ENCODE data around the genes THRAP3 and CDCA8.

GRCh38 chr1:36155013-36155736 is 785 bp upstream of the MAP7D1 start:
- PRO-cap = no peak
- RAMPAGE, long total RNA, 4 experiments = no peak in any of the 4 experiments

- PRO-cap = no peak
- RAMPAGE, long total RNA, 4 experiments = no peak in any of the 4 experiments
Observed at GRCh38 chr1:36172402-36173532, 16.8 kb downstream of the MAP7D1 start.

DNA sequence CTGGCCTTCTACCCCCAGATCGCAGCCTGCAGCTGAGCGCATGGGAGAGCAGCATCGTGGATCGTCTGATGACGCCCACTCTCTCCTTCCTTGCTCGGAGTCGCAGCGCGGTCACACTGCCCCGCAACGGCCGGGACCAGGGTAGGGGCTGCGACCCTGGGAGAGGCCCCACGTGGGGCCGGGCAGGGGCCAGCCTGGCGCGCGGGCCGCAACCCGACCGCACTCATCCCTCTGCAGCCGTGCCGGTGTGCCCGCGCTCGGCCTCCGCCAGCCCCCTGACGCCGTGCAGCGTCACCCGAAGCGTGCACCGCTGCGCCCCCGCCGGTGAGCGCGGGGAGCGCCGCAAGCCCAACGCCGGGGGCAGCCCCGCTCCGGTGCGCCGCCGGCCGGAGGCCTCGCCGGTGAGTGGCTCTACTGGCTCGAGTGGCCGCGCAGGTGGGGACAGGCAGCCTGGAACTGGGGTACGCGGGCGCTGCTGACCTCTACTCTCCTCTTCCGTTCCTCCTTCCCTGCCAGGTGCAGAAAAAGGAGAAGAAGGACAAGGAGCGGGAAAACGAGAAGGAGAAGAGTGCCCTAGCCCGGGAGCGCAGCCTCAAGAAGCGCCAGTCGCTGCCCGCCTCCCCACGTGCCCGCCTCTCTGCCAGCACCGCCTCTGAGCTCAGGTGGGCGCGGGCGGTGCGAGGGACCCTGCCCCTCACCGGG is 20.4 kb downstream of the MAP7D1 start:
- PRO-cap = no peak
- RAMPAGE, long total RNA, 4 experiments = no peak in any of the 4 experiments

- PRO-cap = no peak
- RAMPAGE, long total RNA, 4 experiments = no peak in any of the 4 experiments
Observed at GRCh38 chr1:36190100-36190392, 34.1 kb downstream of the MAP7D1 start.

- PRO-cap = unidirectional peak, plus-strand start at chr1:36224397; unidirectional peak, plus-strand start at chr1:36224486
- RAMPAGE, long total RNA, 4 experiments = start-site peak on the plus strand in 4 of 4 experiments, at chr1:36224425-36224478 at its widest, 384 to 1,039 reads per replicate
Observed at GRCh38 chr1:36224261-36225300, at the start of gene THRAP3. Gene THRAP3 (plus strand): TSS chr1:36224443.

DNA sequence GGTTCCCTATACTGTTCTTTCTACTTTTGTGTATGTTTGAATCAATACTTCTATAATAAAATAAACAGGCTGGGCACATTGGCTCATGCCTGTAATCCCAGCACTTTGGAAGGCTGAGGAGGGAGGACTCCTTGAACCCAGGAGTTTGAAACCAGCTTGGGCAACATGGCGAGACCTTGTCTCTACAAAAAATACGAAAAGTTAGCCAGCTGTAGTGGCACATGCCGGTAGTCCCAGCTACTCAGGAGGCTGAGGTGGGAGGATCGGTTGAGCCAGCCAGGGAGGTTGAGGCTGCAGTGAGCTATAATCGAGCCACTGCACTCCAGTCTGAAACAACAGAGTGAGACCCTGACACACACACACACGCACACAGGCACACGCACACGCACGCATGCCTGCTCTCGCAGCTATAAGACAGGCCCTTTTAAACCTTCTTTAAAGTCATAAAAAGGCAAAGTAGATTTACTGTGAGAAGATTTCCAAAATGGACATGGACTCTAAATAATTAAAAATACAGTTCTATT is 36.1 kb upstream of the SH3D21 start:
- PRO-cap = no peak
- RAMPAGE, long total RNA, 4 experiments = no peak in any of the 4 experiments

- PRO-cap = no peak
- RAMPAGE, long total RNA, 4 experiments = no peak in any of the 4 experiments
Observed at GRCh38 chr1:36369879-36370693, 15.6 kb downstream of the STK40 start.

- PRO-cap = no peak
- RAMPAGE, long total RNA, 4 experiments = no peak in any of the 4 experiments
Observed at GRCh38 chr1:36472908-36473253, 8.7 kb upstream of the MRPS15 start.

DNA sequence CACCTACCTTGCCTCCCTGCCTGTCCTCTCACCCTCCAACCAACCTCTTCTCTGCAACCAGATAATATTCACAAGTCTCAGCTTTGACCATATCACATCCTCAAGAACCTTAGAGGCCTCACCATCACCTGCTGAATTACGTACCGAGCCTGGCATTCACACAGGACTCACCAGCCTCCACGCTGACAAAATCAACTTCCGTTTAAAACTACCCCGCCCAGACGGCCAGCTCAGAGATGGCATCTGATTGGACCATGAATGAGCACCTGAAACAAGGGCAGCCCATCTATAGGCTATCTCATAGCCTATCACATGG is 50.7 kb upstream of the ZC3H12A start:
- PRO-cap = no peak
- RAMPAGE, long total RNA, 4 experiments = no peak in any of the 4 experiments

DNA sequence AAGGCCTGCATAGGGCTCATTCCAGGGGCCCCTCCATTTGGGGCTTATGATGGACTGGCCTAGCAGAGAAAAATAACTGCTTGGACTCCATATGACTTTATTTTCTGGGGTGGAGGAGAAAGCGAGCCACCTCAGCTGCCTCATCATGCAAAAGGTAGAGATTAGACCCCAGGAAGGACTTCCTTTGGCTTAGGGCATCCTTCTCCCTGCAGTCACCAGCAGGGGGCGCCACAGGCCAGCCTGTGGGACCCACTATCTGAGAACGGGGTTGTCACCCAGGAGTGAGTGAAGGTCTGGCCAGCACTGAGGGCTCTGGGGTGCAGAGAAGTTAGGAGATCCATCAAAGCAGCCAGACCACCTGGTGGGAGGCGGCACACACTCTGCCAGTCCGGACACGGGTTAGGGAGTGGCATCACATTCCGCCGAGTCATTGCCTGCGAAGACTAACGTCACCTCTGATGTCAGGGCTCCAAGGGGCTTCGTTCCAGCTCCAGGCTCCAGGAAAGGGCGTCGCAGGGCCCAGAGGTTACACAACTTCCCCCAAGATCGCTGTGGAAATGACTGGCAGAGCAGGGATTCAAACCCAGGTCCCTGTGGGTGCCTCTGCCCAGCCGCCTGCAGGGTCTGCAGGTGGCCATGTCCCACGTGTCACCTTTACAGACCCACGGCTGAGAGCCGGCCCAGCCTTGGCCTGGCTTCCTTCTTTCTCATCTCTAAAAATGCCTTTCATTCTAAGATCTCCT is 19.4 kb upstream of the ZC3H12A start:
- PRO-cap = no peak
- RAMPAGE, long total RNA, 4 experiments = no peak in any of the 4 experiments

- PRO-cap = no peak
- RAMPAGE, long total RNA, 4 experiments = no peak in any of the 4 experiments
Observed at GRCh38 chr1:37472028-37472991, 2.1 kb upstream of the ZC3H12A start.

DNA sequence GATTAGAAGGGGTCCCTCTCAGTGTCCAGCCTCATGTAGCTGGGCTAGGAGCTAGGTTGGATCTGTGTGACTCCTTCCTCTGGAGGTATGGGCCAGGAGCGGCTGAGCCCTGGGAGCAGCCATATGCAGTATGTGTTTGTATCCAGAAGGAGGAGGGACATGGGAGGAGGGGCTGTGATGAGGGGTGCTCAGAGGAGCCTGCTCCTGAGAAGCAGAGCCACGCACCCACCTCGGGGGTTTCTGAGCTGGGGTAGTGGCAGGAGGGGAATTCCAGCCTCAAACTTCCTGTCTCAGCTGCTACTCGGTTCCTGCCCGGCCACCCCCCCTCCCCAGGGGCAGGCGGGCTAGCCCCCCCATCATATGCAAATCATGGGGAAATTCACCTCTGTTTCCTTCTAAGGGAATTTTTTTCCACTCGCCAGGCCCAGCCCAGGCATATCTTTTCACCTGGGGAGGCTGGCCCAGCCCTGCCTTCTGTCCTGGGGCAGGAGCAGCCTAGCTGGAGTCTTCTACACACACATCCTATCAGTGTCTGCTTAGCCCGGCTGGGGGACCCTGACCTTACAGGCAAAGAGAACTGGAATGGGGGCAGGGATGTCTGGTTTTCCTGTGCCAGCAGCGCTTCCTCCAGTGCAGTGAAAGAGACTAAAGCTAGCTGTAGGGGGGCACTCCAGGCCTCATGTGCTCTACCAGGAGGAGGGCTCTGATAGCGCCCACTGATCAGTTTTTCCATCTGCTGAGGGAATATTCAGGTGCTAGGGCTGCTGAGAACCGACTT is 3.0 kb downstream of the ZC3H12A start:
- PRO-cap = no peak
- RAMPAGE, long total RNA, 4 experiments = no peak in any of the 4 experiments

- PRO-cap = no peak
- RAMPAGE, long total RNA, 4 experiments = no peak in any of the 4 experiments
Observed at GRCh38 chr1:37561246-37562549, 5.0 kb downstream of the DNALI1 start.

GRCh38 chr1:37692064-37693389 is at the start of gene CDCA8:
Gene CDCA8 (plus strand): TSS chr1:37692516.
- PRO-cap = no peak
- RAMPAGE, long total RNA, 4 experiments = start-site peak on the plus strand in 1 of 4 experiments, at chr1:37692476-37692489 at its widest, 9 reads per replicate; start-site peak on the minus strand in 1 of 4 experiments, at chr1:37692214-37692258 at its widest, 29 reads per replicate

DNA sequence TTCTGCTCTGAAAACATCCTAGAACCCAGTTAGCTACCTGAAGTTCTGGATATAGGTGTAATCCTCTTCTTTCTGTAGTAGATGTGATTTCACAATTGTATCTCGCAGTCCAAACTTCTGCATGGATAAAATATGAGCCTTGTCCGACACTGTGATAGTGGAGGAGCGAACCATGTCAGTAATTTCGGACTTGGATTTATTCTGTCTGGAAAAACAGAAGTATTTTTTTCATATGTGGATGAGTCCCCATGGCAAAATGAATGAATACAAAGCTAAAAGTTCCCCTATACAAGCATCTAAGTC is 30.1 kb upstream of the MTF1 start:
- PRO-cap = no peak
- RAMPAGE, long total RNA, 4 experiments = no peak in any of the 4 experiments

GRCh38 chr1:38000253-38000817 is 5.0 kb downstream of the FHL3 start:
- PRO-cap = no peak
- RAMPAGE, long total RNA, 4 experiments = no peak in any of the 4 experiments

DNA sequence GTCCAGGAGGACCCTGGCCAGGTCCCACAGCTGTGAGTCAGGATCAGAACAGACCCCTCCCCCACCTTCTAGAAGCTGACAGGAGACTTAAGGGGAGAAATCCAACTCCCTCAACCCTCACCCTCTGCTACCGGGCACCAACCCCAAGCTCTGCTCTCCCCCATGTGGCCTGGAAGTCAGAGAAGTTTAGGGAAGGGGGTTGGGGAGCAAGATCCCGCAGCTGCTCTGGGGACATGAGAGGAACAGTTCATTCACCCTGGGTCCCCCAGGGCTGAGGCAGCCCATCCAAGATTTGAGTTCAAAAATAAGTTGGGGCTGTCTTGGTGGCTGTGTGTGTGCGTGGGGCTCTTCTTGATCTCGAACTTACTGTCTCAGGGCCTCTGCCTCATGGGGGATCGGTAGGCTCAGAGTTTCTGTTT is 1.3 kb downstream of the FHL3 start:
- PRO-cap = no peak
- RAMPAGE, long total RNA, 4 experiments = no peak in any of the 4 experiments

GRCh38 chr1:38004394-38005229 is 702 bp downstream of the FHL3 start:
- PRO-cap = no peak
- RAMPAGE, long total RNA, 4 experiments = no peak in any of the 4 experiments

DNA sequence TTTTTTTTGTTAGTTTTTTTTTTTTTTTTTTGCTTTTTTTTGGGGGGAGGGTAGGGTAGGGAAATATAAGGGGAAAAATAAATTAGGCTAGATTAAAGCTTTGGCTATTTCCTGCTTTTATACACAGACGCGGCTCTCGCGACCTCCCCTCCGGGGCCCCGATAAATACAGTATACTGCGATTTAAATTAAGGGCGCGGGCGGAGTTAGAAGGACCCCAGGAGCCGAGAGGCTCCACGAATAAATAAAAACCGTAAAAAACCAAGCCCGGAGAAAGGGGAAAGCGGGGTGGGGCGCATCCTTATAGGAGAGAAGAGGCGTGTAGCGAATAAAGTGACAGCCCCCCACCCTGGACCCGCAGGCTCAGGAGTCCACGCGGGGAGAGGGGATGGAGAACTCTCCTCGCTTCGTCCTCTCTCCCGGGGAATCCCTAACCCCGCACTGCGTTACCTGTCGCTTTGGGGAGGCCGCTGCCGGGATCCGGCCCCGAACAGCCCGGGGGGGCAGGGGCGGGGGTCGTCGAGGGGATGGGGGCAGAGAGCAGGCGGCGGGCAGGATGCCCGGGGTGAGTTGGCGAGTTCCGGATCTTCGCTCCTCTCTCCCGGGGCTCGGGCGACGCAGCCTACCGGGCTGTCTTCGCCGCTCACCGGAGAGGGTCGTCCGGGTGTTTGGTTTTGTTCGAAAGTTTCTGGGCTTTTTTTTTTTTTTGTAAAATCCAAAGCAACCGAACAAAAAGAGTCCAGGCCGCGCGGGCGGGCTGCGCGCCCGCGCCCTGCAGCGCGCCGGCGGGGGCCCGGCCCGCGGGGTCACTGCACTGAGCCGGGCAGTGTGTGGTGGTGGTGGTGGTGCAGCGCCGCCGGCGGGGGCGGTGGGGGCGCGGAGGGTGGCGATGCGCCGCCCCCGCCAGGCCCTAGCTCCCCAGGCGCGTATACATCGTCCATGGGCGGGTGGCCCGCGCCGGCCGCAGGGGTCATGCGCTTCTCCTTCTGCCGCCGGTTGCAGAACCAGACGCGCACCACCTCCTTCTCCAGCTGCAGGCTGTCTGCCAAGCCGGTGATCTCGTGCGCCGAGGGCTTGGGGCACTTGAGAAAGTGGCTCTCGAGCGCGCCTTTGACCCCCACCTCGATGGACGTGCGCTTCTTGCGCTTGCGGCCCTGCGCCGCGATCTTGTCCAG is 1.6 kb downstream of the POU3F1 start:
- PRO-cap = no peak
- RAMPAGE, long total RNA, 4 experiments = no peak in any of the 4 experiments

GRCh38 chr1:38114225-38114708 is 67.7 kb upstream of the POU3F1 start:
- PRO-cap = no peak
- RAMPAGE, long total RNA, 4 experiments = no peak in any of the 4 experiments

Data from sigmoid colon (tissue), 4 donors.